ENCODE results near the gene MRPL52.

GRCh38 chr14:21397213-21397681 lies 13.4 kb upstream of the SUPT16H start:
- PRO-cap, 7 experiments, result peak in 2 of 7 experiments; most common minus-strand start chr14:21397401 (in 2)

DNA sequence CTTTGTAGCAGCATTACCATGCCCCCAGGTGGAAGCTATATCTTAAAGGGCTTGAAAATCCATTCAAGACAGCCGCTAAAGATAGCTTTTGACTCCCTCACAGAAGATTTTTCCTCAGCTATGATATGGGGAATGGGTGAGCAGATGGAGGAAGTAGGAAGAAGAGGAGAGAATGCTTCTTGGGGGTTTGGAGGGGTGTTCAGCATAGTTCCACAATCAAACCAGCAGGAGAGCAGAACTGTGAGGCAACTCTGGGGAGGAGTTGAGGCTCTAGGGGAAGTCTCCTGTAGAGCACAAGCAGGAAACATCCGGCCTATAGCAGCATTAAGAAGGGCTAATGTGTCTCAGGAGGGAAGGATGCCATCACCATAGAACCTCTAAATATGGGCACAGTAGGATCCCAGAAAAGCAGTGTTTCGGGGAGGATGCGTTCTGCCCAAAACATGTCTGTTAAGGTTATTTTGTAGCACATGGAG lies 8.4 kb upstream of the SALL2 start:
- PRO-cap, 7 experiments, result no peak in any of the 7 experiments

- PRO-cap, 7 experiments, result peak in 3 of 7 experiments; most common minus-strand start chr14:21737241 (in 3)
Measured at GRCh38 chr14:21737071-21737379, 63.4 kb upstream of the OR4E1 start.

- PRO-cap, 7 experiments, result no peak in any of the 7 experiments
Measured at GRCh38 chr14:21851987-21852484, 178.4 kb upstream of the OR4E1 start.

DNA sequence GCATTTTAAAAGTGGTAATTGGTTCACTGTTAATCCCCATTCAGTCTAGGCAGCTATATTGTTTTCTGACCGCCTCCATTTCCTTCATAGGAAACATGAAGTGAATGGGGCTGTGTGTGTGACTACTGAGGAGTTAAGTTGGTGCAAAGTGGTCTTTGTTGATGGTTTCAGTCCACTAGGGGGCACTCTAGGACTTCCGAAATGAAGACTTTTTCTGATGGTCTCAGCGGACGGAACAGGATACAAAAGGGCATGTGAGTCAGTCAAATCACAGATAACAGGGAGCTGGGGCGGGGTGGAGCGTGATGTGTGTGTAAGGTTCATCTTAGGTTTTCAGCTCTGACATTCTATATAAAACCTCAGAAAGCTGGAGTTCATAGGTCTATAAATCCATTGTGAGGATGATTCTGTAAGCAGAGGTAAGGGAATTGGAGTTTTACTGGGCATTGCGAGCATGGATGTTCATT lies 240.2 kb upstream of the OR4E1 start:
- PRO-cap, 7 experiments, result peak in 4 of 7 experiments; most common plus-strand start position 271 of the sequence (in 1); most common minus-strand start position 97 of the sequence (in 1)

GRCh38 chr14:22070228-22070760 lies 396.7 kb upstream of the OR4E1 start:
- PRO-cap, 7 experiments, result peak in 4 of 7 experiments; most common plus-strand start chr14:22070556 (in 3); most common minus-strand start chr14:22070500 (in 3)

DNA sequence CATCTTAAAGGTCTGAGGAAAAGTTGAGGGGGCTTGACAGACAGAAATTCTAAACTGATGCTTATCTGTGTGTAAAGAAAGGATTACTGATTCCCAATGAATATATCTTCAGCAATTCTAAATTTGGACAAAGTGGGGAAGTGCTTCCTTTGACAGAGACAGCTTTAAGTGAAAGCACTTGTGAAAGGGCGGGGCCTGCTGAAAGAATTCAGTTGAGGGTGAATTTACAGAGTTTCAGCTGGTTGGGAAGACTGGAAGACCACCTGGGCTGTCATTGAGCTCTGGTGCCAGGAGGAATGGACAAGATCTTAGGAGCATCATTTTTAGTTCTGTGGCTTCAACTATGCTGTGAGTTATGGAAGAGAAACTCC lies 412.5 kb upstream of the OR4E1 start:
- PRO-cap, 7 experiments, result no peak in any of the 7 experiments

- PRO-cap, 7 experiments, result no peak in any of the 7 experiments
Measured at GRCh38 chr14:22448293-22449309, 140.4 kb downstream of the DAD1 start.

- PRO-cap, 7 experiments, result no peak in any of the 7 experiments
Measured at GRCh38 chr14:22452573-22452823, 136.5 kb downstream of the DAD1 start.

GRCh38 chr14:22479789-22480417 lies 109.1 kb downstream of the DAD1 start:
- PRO-cap, 7 experiments, result no peak in any of the 7 experiments

DNA sequence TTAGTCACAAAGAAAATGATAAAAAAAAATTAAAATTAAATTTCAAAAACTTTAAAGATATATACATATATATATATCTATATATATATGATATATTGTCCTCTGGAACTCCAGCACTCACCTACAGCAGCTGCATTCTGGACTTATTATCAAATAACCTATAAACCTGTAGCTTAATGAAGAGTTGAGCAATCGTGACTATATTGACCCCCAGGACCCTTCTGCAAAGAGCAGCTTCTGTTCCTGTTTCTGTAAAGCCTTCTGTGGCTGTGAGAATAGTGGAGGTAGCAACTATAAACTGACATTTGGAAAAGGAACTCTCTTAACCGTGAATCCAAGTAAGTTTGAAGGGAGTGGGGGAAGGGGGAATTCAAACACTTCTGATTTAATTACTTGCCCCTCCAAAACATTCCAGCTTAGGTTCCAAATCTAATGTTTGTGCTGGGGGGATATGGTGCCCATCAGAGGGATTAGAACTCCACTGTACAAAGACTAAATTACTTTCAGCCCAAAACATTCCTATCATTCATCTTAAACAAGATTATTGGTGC lies 106.2 kb downstream of the DAD1 start:
- PRO-cap, 7 experiments, result no peak in any of the 7 experiments

DNA sequence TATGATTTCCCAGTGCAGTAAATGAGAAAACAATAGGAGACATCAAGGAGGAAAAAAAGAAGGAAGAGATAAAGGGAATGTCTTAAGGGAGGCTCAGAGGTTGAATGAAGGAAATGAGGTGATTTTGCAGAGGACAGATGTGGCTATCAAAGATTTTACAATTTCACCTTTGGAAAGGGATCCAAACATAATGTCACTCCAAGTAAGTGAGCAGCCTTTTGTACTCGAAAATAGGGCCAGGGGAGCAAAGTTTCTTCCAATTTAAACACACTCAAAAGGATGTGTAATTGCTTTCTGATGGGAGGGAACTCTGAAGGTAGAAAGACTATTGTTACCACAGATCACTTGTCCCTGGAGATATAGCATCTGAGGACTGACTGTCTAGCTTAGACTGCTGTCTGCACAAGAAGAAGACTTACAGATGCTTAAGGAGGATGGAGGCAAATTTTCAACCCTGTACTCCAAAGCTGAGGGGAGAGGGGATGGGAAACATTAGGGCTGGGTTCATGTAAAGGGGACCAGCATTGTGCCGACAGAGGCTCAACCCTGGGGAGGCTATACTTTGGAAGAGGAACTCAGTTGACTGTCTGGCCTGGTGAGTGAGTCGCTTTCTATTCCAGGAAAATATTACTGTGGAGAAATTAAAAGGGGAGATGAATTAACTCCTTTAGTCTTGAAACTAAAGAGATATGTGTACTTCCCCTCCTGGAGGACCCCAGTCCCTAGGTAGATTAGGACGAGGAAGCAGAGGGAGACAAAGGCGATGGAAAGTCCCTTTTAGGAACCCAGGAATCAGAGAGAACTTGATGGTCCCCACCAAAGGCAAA lies 63.7 kb downstream of the DAD1 start:
- PRO-cap, 7 experiments, result peak in 1 of 7 experiments; most common plus-strand start position 389 of the sequence (in 1); most common minus-strand start position 330 of the sequence (in 1)

GRCh38 chr14:22529308-22529837 lies 59.7 kb downstream of the DAD1 start:
- PRO-cap, 7 experiments, result peak in 1 of 7 experiments; most common plus-strand start chr14:22529402 (in 1); most common minus-strand start chr14:22529407 (in 1)

GRCh38 chr14:22531237-22532057 lies 57.6 kb downstream of the DAD1 start:
- PRO-cap, 7 experiments, result peak in 7 of 7 experiments; most common plus-strand start chr14:22531866 (in 7); most common minus-strand start chr14:22531534 (in 5)

GRCh38 chr14:22548385-22548718 lies 40.7 kb downstream of the DAD1 start:
- PRO-cap, 7 experiments, result peak in 3 of 7 experiments; most common plus-strand start chr14:22548595 (in 2); most common minus-strand start chr14:22548492 (in 2)

GRCh38 chr14:22565659-22566137 lies 23.3 kb downstream of the DAD1 start:
- PRO-cap, 7 experiments, result no peak in any of the 7 experiments

GRCh38 chr14:22597739-22598057 lies 402 bp upstream of the ABHD4 start:
- PRO-cap, 7 experiments, result no peak in any of the 7 experiments

DNA sequence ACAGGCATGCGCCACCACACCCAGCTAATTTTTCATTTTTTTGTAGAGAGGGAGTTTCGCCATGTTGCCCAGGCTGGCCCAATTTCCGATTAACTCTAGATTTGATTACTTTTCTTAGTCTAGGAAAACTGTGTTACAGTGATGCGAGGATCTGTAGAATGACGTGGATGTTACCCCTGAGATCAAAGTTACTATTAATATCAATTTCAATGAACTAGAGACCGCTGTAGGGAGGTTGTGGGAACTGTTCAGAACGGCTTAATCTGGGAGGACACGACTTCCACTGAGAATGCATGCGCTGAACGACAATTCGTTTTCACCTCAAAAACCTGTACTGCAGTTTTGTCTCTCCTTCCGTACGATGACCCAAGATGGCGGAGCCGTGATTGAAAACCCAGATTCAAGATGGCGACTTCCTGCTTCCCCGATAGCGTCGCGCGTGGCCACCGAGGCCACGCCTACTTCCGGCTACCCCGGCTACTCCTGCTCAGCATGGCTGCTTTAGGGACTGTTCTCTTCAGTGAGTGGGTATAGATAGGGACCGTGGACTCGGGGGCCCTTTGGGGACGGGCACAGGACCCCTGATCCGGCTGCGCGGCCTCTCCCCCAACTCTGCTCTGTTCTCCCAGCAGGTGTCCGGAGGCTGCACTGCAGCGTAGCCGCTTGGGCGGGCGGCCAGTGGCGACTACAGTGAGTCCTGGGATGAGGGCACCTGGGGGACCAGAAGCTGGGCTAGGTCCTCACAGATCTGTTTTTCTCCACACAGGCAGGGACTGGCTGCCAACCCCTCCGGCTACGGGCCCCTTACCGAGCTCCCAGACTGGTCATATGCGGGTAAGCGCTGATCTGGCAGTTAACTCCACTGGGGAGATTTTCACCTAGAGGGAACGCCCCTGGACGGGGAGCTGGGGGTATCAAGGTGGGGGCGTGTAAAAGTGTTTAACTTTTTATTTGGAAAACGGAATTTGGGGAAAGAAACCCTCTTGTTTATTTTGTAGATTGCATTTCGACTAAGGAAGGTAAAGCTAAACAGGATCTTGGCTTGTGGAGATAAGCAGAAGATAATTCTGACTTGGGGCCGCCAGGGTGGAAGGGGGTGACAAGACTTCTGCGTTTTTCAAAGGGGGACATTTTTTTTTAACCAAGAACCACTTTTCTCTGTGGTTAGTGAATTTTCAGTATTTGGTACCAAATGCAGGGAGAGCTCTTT lies at the start of gene MRPL52:
TSS of gene MRPL52 (plus strand) at position 467 of the 1,210 bp plus-strand sequence.
- PRO-cap, 7 experiments, result peak in 7 of 7 experiments; most common plus-strand start position 467 of the sequence (in 4); most common minus-strand start position 363 of the sequence (in 7)

DNA sequence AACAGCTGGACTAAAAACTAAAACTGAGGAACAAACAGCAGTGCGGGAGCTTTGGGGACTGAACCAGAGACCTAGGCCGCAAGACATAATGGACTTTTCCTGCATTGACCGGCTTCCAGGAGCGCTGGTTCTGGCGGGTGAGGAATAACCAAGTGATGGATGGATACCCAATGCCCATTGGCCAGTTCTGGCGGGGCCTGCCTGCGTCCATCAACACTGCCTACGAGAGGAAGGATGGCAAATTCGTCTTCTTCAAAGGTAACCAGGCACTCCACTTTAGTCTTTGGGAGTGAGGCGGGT lies 7.8 kb downstream of the MMP14 start:
- PRO-cap, 7 experiments, result no peak in any of the 7 experiments

GRCh38 chr14:22871207-22871563 lies 355 bp upstream of the LRP10 start:
- PRO-cap, 7 experiments, result peak in 7 of 7 experiments; most common plus-strand start chr14:22871412 (in 6); most common minus-strand start chr14:22871470 (in 5)